Tongue (tissue), 2 donors: ENCODE measurements around a stretch of chr9.

DNA sequence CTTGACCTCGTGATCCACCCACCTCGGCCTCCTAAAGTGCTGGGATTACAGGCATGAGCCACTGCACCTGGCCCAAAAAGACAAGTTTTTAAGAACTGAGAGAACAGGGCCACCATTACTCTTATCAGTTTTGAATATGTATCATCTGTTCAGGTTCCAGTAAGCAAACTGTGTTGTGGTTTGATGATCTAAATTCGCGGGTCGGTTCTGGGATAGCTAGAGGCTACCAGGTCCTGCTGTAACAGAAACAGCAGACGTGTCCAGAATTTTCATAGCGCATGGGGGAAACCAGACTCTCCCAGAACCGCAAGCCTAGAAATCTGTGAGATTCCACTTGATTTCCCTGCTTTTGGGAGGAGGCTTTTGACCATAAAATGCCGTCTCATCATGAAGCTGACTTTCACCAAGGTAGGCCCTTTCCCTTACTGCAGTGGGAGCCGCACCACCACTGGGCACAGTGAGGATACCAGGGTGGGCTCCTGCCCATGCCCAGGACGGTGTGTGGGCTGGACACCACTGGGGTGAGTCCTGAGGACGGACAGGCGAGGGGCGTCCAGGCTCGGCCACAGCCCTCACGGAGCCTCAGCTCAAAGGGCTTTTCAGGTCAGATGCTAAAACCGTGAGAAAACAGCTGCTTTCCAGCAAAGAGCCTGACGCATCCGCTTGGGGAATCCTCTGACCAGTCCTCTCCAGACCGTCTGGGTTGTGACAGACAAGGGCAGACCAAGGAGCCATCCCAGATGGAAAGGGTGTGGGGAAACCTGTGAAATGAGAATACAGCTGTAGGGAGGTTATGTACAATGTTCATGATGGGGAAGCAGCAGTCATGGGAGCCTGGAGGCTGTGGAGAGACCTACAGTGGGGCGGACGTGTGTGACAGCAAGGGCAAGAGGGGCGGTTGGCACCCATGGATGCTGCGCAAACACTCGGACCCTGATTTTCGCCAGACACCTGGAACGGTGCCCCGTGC lies 59.4 kb downstream of the IPPK start:
- RAMPAGE, long total RNA: no peak

- RAMPAGE, long total RNA: no peak
Measured at GRCh38 chr9:92634612-92634930, 35.4 kb downstream of the IPPK start.

DNA sequence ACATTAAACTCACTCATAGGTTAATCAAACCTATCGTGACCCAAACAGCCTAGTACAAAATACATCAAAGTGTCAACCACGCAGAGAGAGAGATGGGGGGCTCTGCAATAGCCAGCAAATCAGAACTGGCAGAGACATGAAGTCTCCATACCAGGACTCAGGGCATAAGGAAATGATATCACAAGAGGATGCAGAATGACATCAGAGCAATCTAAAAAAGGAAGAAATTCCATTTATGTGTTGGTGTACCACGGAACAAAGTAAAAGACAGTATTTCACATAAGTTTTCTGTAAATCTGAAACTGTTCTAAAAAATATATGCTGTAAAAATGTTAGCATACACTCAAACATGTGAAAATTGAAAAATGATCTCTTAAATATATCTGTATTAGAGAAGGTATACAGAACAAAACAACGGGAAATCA lies 24.6 kb downstream of the BICD2 start:
- RAMPAGE, long total RNA: no peak

DNA sequence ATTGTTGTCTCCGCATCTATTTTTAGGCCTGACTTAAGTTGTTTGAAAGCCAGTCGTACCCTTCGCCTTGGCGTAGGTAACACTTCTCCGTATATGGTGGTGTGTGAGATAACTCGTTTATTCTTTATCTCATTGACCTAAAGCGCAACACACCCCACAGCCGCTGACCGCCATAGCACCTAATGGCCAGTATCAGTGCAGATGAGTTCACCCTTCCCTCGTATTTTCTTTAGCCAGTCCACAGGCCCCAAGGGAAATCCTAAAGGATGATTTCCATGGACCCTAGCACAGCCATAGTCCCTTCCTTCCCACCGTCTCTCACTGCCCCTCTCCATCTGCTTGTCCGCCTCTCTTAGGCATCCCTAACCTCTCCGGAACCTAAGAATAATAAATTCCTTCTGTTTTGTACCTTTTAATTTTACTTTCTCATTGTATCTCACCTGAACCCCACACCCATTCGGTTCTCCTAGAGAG lies 1.0 kb upstream of the BICD2 start:
- RAMPAGE, long total RNA: no peak

GRCh38 chr9:92808513-92809718 lies 44.3 kb upstream of the BICD2 start:
- RAMPAGE, long total RNA: no peak

- RAMPAGE, long total RNA: no peak
Measured at GRCh38 chr9:92963683-92964802, 16.7 kb downstream of the FGD3 start.

DNA sequence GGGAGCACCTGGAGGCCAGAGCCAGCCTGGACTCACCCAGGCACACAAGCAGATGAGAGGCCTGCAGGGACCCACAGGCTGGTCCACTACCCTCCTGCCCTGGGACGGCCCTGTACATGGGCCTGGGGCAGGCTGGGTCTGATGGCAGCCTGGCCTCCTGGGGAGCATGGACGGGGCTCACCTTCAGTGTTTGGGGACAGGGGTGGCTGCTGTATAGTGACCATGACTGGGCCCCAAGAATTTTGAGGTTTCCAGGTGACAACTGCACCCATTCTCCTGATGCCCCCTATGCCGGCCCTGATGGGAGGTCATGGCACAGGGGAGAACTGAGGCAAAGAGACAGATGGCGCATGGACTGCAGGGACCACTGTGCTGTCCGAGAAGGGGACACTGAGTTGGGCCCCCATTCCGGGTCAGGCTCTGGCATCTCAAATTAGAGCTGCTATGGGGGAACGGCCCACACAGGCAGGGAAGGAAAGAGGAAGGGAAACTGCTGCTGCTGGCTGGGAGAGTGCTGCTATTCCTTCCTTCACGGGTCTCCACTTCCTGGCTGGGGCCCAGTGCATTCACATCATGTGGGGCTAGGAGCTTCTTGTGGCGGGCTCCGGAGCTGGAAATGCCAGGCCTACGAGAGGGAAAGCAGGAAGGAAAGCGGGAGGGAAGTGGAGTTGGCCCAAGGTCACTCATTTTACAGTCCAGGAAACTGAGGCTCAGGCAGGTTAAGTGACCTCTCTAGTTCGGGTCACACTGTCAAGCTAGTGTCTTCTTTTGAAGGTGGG lies 1.4 kb upstream of the CARD19 start:
- RAMPAGE, long total RNA: no peak

DNA sequence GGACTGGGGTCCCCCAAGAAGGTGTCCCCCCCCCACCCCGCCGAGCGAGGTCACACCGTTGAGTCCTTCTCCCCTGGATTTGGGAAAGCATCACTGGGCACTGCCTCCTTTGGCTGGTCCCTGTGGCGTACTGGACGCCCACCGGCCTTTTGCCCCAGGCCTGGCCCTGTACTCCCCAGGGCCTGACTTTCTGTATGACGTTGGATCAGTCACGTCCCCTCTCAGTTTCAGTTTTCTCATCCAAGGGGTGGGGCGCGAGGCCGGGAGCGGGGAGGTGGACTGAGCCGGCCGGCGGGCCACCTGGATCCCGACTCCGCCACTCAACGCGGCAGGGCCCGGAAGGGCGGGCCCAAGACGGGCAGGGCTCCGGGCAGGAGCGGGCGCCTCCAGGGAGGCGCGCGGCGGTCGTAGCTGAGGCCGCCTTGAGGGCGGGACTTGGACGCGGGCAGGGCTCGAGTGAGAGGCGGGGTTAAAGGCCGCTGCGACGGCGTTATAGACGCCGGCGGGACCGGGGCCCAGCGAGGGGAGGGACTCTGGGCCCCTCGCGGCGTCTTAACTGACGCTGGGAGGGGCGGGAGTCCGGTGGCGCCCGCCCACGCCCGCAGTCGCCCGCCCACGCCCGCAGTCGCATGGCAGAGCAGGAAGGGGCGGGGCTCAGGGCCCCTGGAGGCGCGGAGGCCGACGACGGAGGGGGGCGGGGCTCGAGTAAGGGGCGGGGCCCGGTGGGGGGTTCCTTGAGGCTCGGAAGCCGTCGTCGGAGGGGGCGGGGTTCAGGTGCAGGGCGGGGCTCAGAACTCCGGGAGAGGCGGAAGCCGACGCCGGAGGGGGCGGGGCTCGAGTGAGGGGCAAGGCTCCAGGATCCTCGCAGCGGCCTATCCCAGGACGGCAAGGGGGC lies 601 bp upstream of the CARD19 start:
- RAMPAGE, long total RNA: no peak

- RAMPAGE, long total RNA: no peak
Measured at GRCh38 chr9:93185027-93186148, 1.4 kb downstream of the WNK2 start.

GRCh38 chr9:93196542-93196930 lies 12.6 kb downstream of the WNK2 start:
- RAMPAGE, long total RNA: no peak

- RAMPAGE, long total RNA: no peak
Measured at GRCh38 chr9:93230572-93231254, 46.8 kb downstream of the WNK2 start.

- RAMPAGE, long total RNA: no peak
Measured at GRCh38 chr9:93268378-93269414, 84.8 kb downstream of the WNK2 start.

GRCh38 chr9:93470965-93471456 lies 17.6 kb upstream of the FAM120AOS start:
- RAMPAGE, long total RNA: no peak

GRCh38 chr9:93515867-93516282 lies 60.5 kb upstream of the PHF2 start:
- RAMPAGE, long total RNA: no peak

- RAMPAGE, long total RNA: no peak
Measured at GRCh38 chr9:93576910-93577628, 685 bp downstream of the PHF2 start.

- RAMPAGE, long total RNA: no peak
Measured at GRCh38 chr9:93599760-93600181, 23.4 kb downstream of the PHF2 start.

GRCh38 chr9:93607519-93608105 lies 31.2 kb downstream of the PHF2 start:
- RAMPAGE, long total RNA: no peak

- RAMPAGE, long total RNA: no peak
Measured at GRCh38 chr9:93958250-93958449, 3.0 kb upstream of the BARX1 start.

- RAMPAGE, long total RNA: no peak
Measured at GRCh38 chr9:94107915-94108884, 23.9 kb downstream of the PTPDC1 start.

- RAMPAGE, long total RNA: no peak
Measured at GRCh38 chr9:94159380-94159621, 75.0 kb downstream of the PTPDC1 start.